Duodenum (tissue), 1 donor: ENCODE measurements around the genes GSTA2 and LRRC1.

DNA sequence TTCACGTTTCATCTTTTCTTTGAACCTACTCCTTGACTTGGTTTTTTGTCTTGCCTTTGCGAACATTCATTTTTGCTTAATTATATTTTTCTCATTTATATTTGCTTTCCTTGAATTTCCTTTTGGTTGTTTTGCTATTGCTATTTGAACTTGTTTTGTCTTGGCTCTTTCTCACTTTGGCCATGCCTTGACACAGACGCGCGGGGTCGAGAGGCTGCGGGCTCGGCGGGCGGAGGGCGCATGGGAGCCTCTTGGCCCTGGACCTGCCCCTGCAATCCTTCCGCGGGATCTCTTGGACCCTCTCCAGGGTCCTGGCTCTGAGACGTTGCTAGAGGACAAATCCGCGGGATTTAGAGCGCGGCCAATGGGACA lies 7.0 kb upstream of the TMEM14A start:
- PRO-cap: bidirectional peak, plus-strand start outside the sequence, minus-strand start at position 303 of the sequence

- PRO-cap: unidirectional peak, minus-strand start at chr6:52763475
Measured at GRCh38 chr6:52763186-52763748, at the start of gene GSTA2. Gene GSTA2, minus strand, starts transcription at chr6:52763475.

DNA sequence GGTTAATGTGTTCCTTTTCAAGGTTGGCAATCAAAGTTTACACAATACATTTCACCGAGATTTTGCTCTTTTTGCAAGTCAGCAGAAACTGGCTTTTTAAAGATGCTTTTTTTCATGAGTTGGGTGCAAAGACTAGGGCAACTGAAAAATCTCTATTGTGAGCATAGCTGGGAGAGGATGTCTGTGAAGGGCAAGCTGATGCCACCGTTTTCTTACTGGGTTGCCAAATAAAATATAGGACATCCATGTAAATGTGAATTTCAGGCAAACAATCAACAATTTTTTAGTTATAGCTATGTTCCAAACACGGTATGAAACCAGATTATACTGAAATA lies 341 bp upstream of the GSTA1 start:
- PRO-cap: no peak

DNA sequence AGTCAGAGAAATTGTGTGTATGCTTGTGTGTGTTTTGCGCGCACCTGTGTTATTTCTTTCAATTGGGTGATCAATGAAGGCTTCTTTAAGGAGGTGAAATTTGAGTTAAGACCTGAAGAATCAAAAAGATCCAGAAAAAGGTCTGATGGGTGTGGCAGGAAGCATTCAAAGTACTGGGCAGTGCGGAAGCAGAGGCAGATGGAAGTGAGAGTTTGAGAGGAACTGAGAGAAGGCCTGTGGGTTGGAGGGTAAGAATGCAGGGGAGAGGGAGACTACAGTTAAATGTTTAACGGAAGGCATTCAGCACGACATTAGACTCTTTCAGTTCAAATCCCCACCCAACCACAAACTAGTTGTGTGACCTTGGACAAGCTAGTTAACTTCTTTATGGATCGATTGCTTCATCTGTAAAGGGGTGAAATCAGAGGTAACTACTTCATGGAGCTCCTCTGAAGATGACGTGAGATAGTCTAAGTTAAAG lies 50.5 kb upstream of the GCM1 start:
- PRO-cap: no peak

DNA sequence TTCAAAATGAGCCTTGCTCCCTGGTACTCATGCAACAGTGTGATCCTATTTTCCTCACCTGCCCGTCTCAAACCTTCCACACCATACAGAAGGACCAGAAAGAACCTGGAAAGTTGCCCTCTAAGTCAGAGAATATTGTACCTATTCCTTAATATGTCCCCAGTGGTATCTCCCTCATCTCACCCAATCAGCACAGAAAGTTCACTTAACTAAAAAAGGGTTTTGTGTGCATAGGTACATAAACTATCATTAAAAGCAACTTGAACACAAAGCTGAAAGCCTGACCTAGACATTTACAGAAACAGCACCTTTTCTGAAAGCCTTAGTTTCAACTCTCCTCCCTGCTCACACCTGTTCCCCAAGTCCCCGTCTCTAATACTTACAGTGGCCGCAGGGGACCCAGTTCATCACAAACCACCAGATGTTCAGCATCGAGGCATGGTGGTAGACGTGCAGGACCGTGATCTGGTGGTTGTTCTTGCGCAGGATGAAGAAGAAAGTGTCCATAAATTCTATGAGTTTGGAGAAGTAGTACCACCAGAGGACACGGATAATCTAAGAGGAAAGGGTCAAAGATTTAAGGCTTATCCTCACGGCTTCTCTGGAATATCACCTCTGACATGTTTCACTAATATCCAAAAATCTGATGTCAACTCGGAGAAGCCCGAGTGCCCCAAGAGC lies 73.9 kb downstream of the ELOVL5 start:
- PRO-cap: no peak

- PRO-cap: no peak
Measured at GRCh38 chr6:53282669-53283156, 66.0 kb downstream of the ELOVL5 start.

GRCh38 chr6:53293124-53293693 lies 55.5 kb downstream of the ELOVL5 start:
- PRO-cap: no peak

GRCh38 chr6:53312087-53312650 lies 36.6 kb downstream of the ELOVL5 start:
- PRO-cap: no peak

GRCh38 chr6:53347130-53347736 lies 1.5 kb downstream of the ELOVL5 start:
- PRO-cap: no peak

DNA sequence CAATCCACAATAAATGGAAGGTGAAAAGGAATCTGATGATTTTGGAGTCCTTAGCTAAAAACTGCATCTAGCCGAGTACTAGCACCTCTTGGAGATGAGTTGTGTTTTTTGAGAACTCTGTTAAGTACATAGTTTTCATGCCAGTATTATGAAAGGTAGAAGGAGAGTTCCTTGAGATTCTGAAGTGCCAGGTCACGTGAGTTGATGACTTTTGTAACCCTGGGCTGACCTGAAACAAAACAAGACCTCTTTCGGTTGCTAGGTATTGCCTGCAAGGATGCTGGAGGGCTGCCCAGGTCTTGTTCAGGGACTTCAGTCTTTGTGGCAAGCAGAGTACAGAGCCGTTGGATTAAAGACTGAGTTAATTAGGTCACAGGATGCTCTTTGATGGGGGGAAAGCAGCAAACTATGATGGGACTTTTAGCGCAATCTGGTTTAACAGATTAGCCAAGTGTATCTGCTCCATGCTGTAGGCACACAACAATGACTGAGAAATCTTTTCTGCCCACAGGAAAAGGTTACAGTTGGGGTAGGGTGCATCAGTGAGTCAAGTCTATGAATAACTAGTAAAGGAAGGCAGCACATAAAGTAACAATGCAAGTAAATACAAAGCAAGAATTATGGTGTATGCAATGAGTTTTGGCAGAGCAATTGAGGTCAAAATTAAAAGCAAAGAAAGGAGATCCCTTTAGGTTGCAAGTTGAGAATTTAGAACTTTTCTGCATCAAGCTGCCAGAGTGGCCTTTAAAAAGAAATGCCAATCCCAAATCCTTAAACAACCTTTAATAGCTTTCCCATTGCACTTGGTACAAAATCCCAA lies 12.9 kb upstream of the ELOVL5 start:
- PRO-cap: no peak

DNA sequence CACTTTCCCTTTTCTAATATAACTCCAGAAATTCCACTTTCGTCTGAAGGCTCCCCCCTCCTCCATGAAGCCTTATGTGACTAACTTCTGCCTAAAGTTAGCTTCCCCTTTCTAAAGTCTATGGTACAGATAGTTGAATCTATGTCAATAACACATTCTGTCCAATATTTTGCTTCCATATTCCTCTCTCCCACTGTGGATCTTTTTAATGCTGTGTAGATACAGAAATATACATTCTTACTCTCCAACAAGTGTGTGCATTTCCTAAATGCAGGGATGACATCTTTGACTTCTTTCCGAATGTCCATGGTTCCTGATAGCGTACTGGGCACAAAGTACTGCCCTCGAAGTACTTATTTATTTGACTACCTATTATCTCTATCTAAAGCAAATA lies 84.7 kb upstream of the ELOVL5 start:
- PRO-cap: no peak

- PRO-cap: no peak
Measured at GRCh38 chr6:53439407-53440003, 90.8 kb upstream of the ELOVL5 start.

- PRO-cap: no peak
Measured at GRCh38 chr6:53547365-53547663, 2.4 kb upstream of the GCLC start.

GRCh38 chr6:53547677-53548780 lies 3.1 kb upstream of the GCLC start:
- PRO-cap: bidirectional peak, plus-strand start at chr6:53548326, minus-strand start at chr6:53547971

DNA sequence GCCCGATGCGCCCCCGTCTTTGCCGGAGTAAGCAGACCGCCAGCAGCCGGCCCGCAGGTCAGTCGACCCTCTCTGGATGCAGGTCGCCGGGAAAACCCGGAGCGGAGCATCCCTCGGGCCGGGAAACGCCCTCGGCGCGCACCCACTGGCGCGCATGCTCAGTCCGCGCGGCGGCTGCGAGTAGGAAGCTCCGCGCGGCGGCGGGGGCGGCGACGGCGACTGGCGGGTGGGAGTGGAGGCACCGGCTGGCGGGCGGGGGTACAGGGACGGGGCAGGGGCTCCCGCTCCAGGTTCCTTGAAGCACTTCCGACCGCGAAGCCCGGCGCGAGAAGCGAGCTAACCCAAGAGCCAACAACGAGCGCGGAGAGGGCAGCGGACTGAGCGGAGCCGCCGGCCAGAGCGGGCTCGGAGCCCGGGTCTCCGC lies at the start of gene LRRC1:
Gene LRRC1, plus strand, starts transcription at position 209 of the 424 bp plus-strand sequence.
- PRO-cap: bidirectional peak, plus-strand start at position 161 of the sequence, minus-strand start at position 74 of the sequence

DNA sequence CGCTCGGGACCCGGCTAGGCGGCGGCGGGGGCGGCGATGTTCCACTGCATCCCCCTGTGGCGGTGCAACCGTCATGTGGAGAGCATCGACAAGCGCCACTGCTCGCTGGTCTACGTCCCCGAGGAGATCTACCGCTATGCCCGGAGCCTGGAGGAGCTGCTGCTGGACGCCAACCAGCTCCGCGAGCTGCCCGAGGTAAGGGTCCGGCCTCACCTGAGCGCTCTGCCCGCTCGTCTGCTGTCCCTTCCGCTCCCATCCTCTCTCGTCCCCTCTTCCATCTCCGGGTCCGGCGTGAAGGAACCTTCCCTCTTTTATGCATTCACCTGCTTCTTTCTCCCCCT lies 386 bp downstream of the LRRC1 start:
- PRO-cap: bidirectional peak, plus-strand start outside the sequence, minus-strand start at position 236 of the sequence

GRCh38 chr6:53829580-53830100 lies 34.8 kb downstream of the LRRC1 start:
- PRO-cap: no peak

- PRO-cap: no peak
Measured at GRCh38 chr6:53862594-53863319, 68.0 kb downstream of the LRRC1 start.

DNA sequence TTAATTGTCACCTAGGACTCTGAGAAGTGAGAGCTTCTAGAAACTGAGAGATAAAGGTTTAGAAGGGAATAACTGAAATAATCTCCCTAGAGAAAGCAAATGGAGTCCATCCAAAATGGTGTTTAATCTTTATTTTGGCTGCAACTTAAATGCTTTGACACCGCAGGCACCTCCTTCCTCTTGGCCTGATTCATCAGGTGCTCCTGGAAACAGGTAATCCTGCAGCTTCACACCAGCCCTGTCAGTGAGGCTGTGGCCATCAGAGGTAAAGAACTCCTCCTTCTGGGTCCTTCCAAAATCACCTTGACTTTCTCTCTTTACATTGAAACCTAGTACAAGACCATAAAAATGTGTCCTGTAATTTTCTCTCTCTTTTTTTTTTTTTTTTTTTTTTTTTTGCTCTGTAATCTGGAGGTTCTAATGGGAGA lies 124.1 kb downstream of the LRRC1 start:
- PRO-cap: no peak

GRCh38 chr6:53929199-53930289 lies 134.7 kb downstream of the LRRC1 start:
- PRO-cap: no peak